Mammary microvascular endothelial cell (primary cell): ENCODE measurements around a stretch of chr3.

- RAMPAGE, long total RNA: no peak
Observed at GRCh38 chr3:186942137-186942742, 11.9 kb downstream of the ST6GAL1 start.

DNA sequence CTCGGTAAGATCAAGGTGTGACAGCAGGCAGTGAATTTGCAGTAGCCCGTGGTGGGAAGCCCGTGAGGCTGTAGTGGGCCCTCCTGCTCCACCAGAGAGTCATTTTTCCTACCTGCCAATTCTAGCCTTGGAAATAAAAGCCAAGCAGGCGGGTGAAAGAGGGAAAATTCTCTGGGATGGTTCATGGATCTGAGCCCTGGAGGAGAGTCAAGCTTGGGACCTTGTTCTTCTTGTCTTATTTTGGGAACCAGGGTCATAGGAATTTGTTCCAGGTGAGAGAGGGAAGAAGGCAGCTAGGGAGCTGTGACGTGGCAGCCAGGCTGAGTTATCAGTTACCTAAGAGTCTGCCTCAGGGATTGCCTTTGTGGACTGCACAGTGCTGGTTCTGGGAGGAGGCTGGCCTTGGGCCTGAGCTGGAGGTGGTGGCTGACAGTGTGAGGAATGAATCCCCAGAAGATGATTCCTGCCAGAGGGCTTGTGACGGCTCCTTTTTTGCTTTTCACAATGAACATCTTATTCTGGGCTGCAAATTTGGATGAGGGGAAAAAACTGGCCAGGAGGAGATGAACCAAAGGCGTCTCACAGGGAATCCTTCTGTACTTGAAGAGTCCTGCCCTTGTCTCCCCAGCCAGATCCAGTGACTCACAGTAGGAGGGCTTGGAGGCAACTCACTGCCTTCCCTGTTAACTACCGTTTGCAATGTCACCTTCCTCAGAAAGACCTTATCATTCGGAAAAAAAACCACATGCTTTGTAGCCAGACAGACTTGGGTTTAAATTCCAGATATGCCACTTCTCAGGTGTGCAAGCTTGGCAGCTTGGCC lies 18.9 kb downstream of the ST6GAL1 start:
- RAMPAGE, long total RNA: no peak

GRCh38 chr3:186971224-186972064 lies 41.1 kb downstream of the ST6GAL1 start:
- RAMPAGE, long total RNA: no peak

- RAMPAGE, long total RNA: no peak
Observed at GRCh38 chr3:186974509-186975692, 44.6 kb downstream of the ST6GAL1 start.

GRCh38 chr3:186991612-186992408 lies 61.5 kb downstream of the ST6GAL1 start:
- RAMPAGE, long total RNA: no peak

- RAMPAGE, long total RNA: no peak
Observed at GRCh38 chr3:186993201-186993917, 63.0 kb downstream of the ST6GAL1 start.

DNA sequence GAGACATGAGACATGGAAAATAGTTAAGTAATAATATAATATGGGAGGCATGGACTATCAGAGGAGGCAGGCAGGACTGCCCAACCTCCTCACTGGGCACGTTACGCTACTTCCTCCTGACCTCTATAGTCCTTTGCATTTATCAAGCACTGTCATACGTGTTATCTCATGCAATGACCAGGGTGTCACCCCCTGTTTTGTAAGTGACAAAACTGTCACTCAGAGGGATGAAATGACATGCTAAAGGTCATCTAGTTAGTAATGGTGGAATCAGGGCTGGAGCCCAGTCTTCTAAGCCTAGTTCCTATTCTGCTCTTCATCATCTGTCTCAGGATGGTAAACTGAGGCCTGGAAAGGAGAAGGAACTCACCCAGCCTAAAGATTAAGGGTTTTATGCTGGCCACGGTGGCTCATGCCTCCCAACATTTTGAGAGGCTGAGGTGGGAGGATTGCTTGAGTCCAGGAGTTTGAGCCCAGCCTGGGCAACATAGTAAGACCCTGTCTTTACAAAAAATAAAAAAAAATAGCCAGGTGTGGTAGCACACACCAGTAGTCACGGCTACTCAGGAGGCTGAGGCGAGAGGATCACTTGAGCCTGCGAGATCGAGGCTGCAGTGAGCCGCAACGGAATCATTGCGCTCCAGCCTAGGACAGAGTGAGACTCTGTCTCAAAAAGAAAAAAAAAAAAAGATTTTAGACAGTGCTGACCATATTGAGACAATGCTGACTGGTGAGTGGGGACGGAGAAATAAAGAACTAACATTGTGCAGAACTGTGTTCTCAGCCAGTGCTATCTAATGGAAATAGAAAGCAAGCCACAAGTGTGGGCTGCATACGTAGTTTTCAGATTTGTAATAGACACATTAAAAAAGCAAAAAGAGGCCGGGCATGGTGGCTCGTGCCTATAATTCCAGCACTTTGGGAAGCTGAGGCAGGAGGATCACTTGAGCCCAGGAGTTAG lies 67.0 kb downstream of the ST6GAL1 start:
- RAMPAGE, long total RNA: no peak

- RAMPAGE, long total RNA: no peak
Observed at GRCh38 chr3:187012570-187013211, 82.4 kb downstream of the ST6GAL1 start.

GRCh38 chr3:187017320-187018335 lies 87.3 kb downstream of the ST6GAL1 start:
- RAMPAGE, long total RNA: no peak

- RAMPAGE, long total RNA: no peak
Observed at GRCh38 chr3:187039757-187040595, 99.3 kb downstream of the RPL39L start.

DNA sequence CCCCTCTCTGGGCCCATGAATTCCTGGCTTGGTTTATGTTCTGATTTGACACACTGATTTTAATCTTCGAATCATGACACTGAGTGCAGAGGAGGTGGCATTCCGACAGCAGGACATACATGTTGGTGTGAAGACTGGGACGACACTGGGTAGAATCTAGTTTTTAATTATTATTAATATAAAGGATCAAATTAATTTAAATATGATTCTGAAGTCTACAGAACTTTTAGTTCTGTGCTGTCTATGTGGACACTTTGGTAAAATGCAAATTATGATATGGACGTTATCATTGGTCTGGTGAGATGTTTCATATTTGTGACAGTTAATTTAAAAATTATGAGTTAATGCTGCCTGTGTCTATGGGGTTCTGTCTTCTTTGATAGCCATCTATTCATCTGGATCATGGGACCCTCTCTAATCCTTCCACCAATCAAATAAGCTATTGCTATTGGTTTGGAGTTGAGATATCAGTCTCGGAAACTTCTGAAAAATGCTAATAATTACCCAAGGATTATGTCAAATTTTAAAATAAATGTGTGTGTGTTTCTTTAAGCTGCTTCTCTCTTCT lies 61.2 kb downstream of the RPL39L start:
- RAMPAGE, long total RNA: no peak

GRCh38 chr3:187179805-187181105 lies 17.0 kb upstream of the RTP1 start:
- RAMPAGE, long total RNA: no peak

- RAMPAGE, long total RNA: no peak
Observed at GRCh38 chr3:187293027-187294479, 2.0 kb upstream of the MASP1 start.

DNA sequence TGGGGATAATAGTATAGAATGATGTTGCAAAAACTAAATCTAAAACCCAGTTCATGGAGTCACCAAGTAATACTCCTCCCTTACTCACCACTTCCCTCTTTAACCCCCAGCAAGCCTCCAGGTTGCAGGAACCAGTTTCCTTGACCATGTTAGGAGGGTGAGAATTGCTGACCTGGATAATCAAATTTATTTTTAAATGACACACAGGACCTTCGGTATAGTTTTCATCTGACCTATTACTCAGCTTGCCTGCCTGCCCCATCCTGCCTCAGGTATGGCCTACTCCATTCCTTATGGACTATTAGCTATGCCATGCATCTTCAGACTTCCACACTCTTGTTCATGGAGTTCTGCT lies 877 bp downstream of the RTP4 start:
- RAMPAGE, long total RNA: no peak

- RAMPAGE, long total RNA: start-site peak on the minus strand at chr3:187737616-187737970, 14 and 6 reads in 2 replicates
Observed at GRCh38 chr3:187737672-187737998, 7.6 kb downstream of the BCL6 start.

DNA sequence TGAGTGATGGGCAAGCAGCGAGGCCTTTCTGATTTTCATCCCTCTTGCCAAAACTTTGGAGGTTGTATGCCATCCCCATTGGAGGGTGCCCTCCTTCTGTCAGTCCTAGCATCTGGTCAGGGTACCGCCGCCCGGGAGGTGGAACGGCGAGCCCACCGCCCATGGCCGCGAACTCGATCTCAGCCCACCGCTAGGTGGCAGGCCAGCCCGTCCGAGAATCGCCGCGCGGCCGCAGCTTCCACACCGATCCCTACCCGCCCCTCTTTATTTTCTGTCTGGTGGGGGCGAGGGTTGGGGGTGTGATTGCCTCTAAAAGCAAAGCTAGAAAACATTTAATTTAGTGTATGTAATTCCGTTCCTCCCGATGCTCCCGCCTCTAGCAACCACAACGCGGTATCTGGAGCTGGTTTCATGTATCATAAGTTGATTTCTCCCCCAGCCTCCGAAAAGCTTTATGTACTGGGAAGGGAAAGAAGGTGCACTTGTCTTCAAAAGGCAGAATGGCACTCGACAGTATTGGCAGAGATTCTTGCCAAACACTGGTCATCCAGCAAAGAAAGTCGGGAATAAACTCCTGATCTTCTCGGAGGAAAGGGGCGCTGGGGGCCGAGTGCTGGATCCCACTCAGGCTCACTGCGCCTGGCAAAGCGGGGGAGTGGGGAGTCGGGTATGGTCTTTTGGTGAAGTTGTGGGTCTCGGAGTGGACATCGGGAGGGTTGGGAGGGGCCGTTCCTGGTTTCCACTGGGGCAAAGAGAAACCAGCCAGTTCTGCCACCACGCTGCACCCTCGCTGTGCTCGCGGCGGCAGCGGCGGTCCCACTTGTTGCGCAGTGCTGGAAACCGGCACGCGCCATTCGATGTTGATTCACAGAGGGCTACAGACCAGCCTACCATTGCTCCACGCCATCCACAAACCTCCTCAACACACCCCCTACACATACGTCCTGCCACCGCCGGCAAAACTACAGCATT lies 4.1 kb downstream of the BCL6 start:
- RAMPAGE, long total RNA: no peak

DNA sequence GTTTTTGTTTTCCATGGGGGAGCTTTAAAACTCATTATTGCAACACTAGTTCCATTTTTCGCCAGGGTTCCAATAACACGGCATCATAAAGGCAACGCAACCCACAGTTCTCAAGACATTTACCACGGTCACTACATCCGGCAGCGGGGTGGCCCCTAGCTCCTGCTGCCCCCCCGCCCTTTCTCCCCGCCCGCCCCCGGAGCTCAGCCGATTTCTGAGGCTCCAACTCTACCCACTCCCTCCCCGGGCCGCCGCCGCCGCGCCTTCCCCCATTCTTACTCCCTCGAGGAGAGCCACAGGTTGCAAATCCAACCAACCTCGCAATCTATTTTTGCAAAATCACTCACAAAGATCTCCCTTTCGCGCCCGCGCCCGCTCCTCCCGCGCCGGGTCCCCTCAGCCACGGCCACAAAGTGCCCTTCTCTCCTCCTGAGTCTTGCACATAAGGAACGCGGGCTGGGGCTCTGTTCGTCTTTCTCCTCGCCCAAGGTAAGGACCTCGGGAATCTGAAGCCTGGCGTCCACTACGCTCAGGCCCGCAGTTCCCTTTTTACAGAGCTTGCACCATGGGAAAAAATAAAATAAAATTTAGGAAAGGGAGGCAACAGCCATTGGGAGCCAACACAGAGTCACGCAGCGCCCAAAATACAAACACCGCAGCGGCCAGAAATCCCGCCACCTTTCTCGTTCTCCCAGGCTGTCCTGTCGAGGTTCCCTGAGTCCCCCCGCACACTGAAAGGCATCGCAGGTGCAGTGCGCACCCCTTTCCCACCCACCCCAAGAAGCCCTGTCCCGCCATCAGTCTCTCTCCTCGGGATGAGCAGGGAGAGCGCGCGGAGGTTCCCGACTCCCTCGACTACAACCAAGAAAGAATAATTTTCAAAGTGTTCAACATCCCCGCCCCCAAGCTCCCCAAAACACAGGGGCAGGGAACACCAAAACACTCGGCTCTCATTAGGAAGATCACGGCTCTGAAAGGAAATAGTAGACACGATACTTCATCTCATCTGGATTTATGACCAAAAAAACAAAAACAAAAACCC lies 1.4 kb downstream of the BCL6 start:
- RAMPAGE, long total RNA: no peak

- RAMPAGE, long total RNA: no peak
Observed at GRCh38 chr3:187943616-187944318, 198.5 kb upstream of the BCL6 start.

- RAMPAGE, long total RNA: no peak
Observed at GRCh38 chr3:187955223-187955511, 198.8 kb upstream of the LPP start.

DNA sequence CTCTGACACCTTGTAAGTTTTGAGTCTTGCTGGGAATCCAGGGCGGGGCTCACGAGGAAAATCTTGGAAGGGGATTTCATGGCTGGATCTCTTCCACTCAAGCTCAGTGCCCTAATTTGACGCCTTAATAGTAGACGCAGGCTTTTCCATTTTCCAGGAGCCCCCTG lies 722 bp upstream of the LPP start:
- RAMPAGE, long total RNA: no peak